Airway epithelial cell (primary cell): Measurements from ENCODE around the gene PTPRN2.

- RAMPAGE, long total RNA, result no peak
Observed at GRCh38 chr7:158226508-158226845, 361.1 kb downstream of the PTPRN2 start.

GRCh38 chr7:158432153-158432409 is 155.5 kb downstream of the PTPRN2 start:
- RAMPAGE, long total RNA, result no peak

DNA sequence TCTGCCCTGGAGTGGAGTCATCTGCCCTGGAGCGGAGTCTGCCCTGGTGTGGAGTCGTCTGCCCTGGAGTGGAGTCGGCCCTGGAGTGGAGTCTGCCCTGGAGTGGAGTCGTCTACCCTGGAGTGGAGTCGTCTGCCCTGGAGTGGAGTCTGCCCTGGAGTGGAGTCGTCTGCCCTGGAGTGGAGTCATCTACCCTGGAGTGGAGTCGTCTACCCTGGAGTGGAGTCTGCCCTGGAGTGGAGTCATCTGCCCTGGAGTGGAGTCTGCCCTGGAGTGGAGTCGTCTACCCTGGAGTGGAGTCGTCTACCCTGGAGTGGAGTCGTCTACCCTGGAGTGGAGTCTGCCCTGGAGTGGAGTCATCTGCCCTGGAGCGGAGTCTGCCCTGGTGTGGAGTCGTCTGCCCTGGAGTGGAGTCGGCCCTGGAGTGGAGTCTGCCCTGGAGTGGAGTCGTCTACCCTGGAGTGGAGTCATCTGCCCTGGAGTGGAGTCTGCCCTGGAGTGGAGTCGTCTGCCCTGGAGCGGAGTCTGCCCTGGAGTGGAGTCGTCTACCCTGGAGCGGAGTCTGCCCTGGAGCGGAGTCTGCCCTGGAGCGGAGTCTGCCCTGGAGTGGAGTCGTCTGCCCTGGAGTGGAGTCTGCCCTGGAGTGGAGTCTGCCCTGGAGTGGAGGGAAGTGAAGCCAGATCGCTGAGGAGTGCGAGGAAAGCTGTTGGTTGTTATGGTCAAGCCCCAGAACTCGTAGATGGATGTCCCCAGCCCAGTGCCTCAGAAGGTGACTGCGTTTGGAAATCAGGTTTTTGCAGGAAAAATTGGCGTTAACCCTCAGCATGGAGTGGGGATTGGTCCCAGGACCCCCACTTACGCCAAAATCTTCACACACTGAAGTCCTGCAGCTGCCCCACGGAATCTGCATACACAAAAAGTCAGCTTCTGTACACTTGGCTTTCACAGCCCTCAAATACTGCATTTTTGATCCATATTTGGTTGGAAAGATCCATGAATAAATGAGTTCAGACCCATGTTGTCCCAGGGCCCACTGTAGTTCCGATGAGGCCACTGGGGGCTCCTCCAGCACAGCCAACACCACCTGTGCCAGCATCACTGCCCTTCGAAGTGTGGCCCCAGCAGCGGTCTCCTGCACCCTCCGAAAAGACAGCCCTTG is 63.4 kb downstream of the PTPRN2 start:
- RAMPAGE, long total RNA, result no peak

- RAMPAGE, long total RNA, result no peak
Observed at GRCh38 chr7:158587460-158588603, at the start of gene PTPRN2. TSS of gene PTPRN2 (minus strand) at chr7:158587823.

- RAMPAGE, long total RNA, result no peak
Observed at GRCh38 chr7:158631842-158632221, 44.2 kb upstream of the PTPRN2 start.

- RAMPAGE, long total RNA, result no peak
Observed at GRCh38 chr7:158762935-158763244, 58.3 kb upstream of the NCAPG2 start.

DNA sequence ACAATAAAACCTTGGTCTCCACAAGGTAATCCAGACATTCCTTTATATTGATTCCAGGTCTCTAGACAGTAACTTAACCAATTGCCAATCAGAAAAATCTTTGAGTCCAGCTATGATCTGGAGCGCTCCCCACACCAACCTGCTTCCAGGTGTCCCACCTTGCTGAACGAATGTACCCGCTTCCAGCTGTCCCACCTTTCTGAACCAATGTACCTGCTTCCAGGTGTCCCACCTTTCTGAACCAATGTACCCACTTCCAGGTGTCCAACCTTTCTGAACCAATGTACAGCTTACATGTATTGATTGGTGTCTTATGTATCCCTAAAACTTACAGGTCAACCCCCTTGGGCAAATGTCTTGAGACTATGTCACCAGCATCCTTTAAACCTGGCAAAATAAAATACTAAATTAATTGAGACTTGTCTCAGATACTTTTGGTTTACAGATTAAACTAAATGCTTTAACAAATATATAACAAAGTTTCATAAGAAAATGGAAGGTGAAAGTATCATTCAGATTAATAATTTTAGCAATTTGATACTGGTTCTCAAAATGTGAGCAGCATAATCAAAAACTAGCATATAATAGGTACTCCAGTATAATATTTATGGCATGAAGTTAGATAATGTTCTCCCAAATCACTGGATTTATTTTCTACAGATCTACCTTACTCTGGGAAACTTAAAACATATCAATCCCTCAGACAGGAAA is 11.8 kb downstream of the ESYT2 start:
- RAMPAGE, long total RNA, result no peak

DNA sequence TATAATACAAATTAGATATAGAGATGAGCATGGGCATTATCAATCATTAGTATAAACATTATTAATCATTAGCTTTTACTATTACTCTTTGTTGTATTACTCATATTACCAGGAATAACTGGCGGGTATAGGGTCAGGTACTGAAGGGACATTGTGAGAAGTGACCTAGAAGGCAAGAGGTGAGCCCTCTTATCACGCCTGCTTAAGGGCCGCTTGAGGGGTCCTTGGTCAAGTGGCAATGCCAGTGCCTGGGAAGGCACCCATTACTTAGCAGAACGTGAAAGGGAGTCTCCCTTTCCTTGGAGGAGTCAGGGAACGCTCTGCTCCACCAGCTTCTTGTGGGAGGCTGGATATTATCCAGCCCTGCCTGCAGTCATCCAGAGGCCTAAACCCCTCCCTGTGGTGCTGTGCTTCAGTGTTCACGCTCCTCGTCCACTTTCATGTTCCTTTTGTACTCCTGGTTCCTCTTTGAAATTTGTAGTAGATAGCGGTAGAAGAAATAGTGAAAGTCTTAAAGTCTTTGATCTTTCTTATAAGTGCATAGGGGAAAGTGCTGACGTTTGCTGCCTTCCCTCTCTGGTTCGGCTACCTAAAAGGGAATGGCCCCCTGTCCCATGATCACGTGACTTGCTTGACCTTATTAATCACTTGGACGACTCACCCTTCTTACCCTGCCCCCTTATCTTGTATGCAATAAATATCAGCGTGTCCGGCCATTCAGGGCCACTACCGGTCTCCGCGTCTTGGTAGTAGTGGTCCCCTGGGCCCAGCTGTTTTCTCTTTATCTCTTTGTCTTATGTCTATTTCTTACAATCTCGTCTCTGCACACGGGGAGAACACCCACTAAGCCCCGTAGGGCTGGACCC is 5.6 kb upstream of the ESYT2 start:
- RAMPAGE, long total RNA, result no peak

DNA sequence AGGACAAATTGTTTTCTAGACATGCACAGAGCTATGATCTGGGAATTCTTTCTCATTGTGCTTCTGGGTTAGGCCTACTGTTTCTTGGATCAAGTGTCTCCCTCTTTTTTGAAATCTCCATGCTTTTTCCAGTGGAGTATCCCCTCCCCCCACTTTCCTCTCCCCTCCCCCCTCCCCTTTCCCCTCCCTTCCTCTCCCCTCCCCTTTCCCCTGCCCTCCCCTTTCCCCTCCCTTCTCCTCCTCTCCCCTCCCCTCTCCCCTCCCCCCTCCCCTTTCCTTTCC is 2.2 kb downstream of the DYNC2I1 start:
- RAMPAGE, long total RNA, result no peak

- RAMPAGE, long total RNA, result no peak
Observed at GRCh38 chr7:158867310-158867711, 11.0 kb downstream of the DYNC2I1 start.

GRCh38 chr7:158871015-158871625 is 14.8 kb downstream of the DYNC2I1 start:
- RAMPAGE, long total RNA, result no peak

DNA sequence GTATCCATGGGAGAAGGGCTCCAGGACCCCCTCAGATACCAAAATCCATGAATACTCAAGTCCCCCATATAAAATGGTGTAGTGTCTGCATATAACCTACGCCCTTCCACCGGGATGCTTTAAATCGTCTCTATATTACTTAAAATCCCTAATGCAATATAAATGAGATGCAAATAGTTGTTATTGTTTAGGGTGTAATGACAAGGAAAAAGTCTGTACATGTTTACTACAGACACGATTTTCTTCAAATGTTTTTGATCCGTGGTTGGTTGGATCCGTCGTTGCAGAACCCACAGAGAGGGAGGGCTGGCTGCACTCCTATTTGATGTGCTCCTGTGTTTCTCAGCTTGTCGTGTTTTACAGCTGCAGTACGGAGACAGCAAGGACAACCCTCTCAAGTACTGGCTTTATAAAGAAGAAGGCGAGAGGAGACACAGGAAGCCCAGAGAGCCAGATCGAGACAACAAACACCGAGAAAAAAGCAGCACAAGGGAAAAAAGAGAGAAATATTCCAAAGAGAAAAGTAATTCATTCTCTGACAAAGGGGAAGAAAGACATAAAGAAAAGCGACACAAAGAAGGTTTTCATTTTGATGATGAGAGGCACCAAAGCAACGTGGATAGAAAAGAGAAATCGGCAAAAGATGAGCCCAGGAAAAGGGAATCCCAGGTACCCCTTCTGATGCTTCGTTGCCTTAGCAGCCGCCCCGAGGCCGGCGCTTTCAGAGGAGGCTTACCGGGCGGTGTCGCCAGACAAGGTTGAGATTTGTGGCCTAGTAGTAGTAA is 23.2 kb downstream of the DYNC2I1 start:
- RAMPAGE, long total RNA, result no peak

DNA sequence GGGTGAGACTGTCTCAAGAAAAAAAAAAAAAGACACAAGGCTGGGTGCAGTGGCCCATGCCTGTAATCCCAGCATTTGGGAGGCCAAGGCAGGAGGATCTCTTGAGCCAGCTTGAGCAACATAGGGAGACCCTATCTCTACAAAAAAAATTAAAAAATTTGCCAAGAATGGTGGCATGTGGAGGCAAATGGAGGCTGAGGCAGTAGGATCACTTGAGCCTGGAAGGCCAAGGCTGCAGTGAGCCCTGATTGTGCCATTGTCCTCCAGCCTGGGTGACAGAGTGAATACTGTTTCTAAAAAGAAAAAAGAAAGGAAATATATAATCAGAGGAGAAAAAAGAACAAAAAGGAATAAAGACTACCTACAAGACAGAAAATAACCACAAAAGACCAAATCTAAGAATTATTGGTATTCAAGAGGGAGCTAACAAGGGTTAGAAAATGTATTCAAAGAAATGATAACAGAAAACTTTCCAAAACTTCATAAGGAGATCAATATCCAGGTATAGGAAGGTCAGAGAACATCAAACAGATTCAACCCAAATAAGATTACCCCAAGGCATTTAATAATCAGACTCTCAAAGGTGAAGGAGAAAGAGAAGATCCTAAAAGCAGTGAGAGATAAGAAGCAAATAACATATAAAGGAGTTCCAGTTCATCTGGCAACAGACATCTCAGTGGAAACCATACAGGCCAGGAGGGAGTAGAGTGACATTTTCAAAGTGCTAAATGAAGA is 81.4 kb downstream of the DYNC2I1 start:
- RAMPAGE, long total RNA, result no peak

GRCh38 chr7:158976827-158977394 is 120.6 kb downstream of the DYNC2I1 start:
- RAMPAGE, long total RNA, result no peak

GRCh38 chr7:159094415-159094799 is 50.3 kb downstream of the VIPR2 start:
- RAMPAGE, long total RNA, result no peak

DNA sequence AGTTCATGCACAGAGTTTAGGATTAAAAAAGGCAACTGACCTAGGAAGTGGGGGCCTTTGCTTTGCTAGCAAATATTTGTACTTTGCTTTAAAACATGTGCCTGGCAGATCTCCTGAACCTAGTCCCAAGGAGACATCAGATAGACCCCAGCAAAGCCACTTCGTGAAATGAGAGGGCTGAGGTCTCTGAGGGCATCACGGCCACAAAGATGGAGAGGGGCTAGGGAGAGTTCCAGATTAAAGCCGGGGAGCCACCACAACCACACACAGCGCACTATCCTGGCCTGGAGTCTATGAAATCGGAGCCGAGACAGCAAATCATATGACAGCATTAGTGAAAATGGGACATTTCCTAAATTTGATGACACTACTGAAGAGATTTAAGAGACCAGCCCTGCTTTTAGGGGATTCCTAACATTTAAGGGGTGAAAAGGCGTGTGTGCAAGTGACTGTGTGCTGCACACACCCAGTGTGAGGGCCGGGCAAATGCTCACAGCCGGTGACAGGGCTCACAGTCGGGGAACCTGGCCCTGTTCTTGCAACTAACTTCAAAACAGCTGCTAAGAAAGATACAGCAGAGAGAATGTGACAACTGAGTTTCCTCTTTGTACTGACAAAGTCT is 49.7 kb downstream of the VIPR2 start:
- RAMPAGE, long total RNA, result no peak

GRCh38 chr7:159099161-159099853 is 45.4 kb downstream of the VIPR2 start:
- RAMPAGE, long total RNA, result no peak

DNA sequence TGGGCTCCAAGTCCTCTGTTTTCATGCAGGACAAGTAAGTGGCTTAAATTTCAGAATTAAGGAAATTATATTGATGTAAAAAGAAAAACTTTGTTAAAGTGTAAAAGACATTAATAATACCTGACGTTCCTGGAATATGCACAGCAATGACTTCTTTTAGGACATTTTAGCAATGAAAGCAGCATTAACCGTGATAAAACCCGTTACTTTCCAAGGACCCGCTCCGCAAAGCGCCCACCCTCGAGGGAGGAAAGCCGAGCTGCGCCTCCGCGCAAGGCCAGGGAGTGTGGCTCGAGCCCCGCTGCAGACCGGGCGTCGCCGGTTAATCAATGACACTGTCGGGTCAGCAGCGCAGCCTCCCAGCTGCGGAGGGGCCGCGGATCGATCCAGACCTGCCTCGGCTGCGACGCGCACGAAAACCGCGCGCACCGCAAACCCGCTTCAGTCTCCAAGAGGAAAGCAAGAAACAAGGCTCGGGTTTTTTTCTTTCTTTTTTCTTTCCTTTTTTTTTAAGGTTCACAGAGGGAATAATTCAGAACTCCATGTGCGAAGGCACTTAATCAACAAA is 956 bp downstream of the VIPR2 start:
- RAMPAGE, long total RNA, result no peak